WTC11 (cell line): ENCODE data around the genes OR4F16 and TNFRSF4.

DNA sequence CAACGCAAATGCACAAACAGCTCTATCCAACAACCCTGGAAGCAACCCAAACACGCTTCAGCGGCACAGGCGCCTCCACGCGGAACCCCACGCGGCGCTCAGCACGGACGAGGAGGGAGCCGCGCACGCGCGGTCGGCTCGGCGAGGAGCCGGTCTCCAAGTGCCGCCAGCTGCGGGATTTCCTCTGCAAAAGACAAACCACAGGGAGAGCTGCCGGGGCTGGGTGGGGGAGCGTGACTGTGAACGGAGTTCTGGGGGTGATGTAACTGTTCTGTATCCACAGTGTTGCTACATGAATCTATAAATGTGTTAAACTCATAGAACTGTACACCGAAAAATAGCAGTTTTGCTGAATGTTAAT is 81.1 kb downstream of the OR4F16 start:
- PRO-cap, result no peak

DNA sequence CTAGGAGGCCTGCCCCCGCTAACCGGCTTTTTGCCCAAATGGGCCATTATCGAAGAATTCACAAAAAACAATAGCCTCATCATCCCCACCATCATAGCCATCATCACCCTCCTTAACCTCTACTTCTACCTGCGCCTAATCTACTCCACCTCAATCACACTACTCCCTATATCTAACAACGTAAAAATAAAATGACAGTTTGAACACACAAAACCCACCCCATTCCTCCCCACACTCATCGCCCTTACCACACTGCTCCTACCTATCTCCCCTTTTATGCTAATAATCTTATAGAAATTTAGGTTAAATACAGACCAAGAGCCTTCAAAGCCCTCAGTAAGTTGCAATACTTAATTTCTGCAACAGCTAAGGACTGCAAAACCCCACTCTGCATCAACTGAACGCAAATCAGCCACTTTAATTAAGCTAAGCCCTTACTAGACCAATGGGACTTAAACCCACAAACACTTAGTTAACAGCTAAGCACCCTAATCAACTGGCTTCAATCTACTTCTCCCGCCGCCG is 56.0 kb downstream of the OR4F16 start:
- PRO-cap, result unidirectional peak, plus-strand start at position 133 of the sequence

- PRO-cap, result no peak
Measured at GRCh38 chr1:686392-686849, at the start of gene OR4F16. TSS of gene OR4F16 (minus strand) at chr1:686654.

DNA sequence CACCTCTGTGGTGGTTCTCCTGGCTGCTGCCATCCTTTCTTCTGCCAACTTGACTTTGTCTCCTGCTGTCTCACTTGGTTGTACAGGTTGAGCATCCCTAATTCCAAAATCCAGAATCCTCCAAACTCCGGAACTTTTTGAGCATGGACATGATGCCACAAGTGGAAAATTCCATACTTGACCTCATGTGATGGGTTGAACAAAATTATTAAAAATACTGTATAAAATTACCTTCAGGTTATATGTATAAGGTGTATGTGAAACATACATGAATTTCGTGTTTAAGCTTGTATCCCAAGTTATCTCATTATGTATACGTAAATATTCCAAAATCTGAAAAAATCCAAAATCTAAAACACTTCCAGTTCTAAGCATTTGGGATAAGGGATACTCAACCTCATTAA is 107.2 kb upstream of the OR4F16 start:
- PRO-cap, result no peak

GRCh38 chr1:794961-795425 is 108.5 kb upstream of the OR4F16 start:
- PRO-cap, result no peak

DNA sequence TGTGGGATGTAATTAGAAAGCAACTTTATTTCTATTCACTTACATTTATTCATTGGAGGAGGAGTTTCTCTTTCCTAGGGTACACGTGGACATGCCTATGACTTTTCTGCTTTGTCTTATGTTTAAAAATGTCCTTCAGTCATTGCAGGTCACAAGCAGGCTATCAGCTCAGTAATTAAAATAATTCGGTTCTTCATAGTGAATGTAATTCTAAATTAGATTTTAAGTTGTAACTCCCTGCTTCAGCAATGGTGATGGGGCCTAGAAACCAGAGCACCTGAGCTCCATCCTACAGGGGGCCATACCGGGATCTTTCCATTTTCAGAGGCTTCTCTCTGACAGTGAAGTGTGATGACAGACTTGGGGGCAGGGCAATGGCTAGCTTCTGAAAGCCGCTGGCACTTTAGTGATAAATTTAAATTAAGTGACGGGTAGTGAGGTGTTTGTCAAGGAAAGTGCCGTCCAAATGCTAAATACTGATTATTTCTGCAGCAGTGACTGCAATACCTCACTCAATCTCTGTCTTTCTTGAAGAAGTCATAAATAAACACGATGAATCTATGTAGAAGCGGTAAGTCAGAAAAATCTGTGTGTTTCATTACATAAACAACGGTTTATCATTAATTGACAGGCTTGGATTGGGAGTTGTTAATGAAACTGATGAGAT is 92.5 kb upstream of the SAMD11 start:
- PRO-cap, result no peak

DNA sequence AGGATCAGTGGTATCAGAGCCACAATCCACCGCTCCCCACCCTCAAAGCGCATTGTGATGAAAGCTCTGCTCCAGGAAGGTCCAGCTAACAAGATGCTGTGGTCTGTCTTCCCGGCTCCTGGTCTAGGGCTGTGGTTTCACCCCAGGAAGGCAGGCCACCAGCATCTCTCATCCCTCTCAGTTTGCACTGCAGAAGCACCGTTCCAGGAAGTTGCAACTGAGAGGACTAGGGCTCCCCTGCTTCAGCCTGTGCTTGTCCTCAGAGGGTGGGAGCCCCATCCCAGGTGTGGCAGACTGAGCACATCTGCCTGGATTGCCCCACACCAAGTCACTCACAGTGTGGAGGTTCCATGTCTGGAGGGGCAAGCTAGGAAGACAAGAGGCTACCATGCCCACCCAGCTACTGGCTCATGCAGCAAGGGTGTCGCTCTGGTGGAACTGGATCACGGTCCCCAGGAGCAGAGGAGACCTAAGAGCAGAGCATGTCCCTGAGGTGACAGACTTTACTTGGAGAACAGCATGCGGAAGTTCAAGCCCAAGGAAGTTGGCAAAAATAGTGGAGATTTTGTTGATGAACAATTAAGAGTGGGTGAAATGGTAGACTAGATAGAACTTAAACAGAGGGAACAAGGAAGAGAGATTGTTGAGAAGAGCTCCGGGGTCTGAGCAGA is 85.9 kb upstream of the SAMD11 start:
- PRO-cap, result no peak

GRCh38 chr1:940718-941248 is 17.1 kb downstream of the SAMD11 start:
- PRO-cap, result no peak

GRCh38 chr1:942428-942742 is 16.7 kb downstream of the NOC2L start:
- PRO-cap, result no peak

- PRO-cap, result unidirectional peak, minus-strand start at chr1:1031464
Measured at GRCh38 chr1:1031360-1031601, 11.4 kb downstream of the AGRN start.

DNA sequence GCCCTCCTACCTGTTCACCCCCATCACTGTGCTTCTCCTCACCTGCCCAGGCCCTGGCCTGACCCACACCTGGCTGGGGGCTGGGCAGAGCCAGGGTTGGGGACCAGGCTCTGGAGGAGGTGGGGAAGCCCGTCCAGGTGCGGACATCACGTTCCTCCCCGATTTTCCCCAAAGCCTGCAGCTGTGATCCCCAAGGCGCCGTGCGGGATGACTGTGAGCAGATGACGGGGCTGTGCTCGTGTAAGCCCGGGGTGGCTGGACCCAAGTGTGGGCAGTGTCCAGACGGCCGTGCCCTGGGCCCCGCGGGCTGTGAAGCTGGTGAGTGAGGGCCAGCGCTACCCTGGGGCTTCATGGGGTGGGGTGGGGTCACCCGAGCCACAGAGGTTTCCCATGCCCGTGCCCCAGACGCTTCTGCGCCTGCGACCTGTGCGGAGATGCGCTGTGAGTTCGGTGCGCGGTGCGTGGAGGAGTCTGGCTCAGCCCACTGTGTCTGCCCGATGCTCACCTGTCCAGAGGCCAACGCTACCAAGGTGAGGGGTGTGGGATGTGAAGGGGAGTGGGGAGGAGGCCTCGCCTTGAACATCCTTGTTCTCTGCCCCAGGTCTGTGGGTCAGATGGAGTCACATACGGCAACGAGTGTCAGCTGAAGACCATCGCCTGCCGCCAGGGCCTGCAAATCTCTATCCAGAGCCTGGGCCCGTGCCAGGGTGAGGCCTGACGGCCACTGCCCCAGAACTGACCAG is 25.8 kb downstream of the AGRN start:
- PRO-cap, result no peak

DNA sequence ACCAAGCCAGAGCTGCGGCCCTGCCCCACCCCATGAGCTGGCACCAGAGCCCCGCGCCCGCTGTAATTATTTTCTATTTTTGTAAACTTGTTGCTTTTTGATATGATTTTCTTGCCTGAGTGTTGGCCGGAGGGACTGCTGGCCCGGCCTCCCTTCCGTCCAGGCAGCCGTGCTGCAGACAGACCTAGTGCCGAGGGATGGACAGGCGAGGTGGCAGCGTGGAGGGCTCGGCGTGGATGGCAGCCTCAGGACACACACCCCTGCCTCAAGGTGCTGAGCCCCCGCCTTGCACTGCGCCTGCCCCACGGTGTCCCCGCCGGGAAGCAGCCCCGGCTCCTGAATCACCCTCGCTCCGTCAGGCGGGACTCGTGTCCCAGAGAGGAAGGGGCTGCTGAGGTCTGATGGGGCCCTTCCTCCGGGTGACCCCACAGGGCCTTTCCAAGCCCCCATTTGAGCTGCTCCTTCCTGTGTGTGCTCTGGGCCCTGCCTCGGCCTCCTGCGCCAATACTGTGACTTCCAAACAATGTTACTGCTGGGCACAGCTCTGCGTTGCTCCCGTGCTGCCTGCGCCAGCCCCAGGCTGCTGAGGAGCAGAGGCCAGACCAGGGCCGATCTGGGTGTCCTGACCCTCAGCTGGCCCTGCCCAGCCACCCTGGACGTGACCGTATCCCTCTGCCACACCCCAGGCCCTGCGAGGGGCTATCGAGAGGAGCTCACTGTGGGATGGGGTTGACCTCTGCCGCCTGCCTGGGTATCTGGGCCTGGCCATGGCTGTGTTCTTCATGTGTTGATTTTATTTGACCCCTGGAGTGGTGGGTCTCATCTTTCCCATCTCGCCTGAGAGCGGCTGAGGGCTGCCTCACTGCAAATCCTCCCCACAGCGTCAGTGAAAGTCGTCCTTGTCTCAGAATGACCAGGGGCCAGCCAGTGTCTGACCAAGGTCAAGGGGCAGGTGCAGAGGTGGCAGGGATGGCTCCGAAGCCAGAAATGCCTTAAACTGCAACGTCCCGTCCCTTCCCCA is 18.9 kb downstream of the RNF223 start:
- PRO-cap, result no peak

- PRO-cap, result no peak
Measured at GRCh38 chr1:1067166-1068157, 6.6 kb downstream of the RNF223 start.

- PRO-cap, result unidirectional peak, minus-strand start at chr1:1080254; unidirectional peak, minus-strand start at chr1:1080547
Measured at GRCh38 chr1:1080138-1080751, 6.1 kb upstream of the RNF223 start.

- PRO-cap, result no peak
Measured at GRCh38 chr1:1135610-1135933, 19.7 kb upstream of the C1orf159 start.

DNA sequence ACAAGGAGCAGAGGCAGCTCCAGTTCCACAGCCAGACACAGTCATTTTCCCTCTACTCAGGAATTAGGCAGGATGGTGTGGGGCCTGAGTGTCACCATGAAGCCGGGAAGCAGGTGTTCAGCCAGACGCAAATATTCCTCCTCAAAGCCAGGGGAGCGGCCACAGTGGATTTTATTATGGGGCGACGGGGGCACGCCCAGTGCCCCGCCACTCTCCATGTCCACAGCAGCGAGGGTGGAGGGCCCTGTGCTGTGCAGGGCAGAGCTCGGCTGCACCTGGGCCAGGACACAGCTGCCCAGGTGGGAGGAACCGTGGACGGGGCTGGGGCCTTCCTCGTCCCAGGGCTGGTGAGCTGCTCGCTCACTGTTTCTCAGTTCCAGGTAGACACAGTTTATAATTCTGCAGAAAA is 14.3 kb upstream of the TTLL10 start:
- PRO-cap, result no peak

DNA sequence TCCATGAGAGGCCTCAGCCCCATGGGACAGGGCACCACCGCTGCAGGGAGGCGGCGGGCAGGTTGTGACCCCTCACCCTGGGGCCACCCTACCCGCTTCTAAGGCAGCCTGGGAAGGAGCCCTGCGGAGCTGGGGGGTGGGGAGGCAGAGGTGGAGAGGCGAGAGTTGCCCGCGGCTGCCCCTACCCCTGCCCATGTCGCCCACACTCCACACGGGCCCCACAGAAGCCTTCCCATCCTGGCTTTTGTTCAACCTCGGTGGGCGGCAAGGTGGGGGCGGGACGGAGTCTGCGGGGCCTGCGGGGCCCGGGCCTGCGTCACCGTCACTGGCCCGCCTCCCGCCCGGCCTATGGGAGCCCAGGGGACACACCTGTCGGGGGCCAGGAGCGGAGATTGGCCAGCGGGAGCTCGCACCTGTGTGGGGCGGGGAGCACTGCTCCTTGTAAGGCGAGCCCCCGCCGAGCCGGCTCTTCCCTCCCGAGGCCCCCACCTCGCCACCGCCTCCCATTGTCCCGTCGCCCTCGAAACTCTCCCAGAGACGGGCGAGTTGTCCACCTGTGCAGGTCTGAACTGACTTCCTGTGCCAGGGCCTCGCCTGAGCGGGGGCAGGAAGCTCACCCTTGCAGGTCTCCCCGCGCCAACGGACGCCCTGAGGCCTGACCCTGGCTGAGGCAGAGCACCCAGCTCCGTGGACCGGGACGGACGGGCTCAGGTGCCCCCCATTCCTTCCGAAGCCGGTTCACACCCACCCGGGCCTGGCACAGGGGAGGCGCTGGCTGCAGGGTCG is 11.1 kb upstream of the TTLL10 start:
- PRO-cap, result bidirectional peak, plus-strand start at position 534 of the sequence, minus-strand start at position 211 of the sequence

DNA sequence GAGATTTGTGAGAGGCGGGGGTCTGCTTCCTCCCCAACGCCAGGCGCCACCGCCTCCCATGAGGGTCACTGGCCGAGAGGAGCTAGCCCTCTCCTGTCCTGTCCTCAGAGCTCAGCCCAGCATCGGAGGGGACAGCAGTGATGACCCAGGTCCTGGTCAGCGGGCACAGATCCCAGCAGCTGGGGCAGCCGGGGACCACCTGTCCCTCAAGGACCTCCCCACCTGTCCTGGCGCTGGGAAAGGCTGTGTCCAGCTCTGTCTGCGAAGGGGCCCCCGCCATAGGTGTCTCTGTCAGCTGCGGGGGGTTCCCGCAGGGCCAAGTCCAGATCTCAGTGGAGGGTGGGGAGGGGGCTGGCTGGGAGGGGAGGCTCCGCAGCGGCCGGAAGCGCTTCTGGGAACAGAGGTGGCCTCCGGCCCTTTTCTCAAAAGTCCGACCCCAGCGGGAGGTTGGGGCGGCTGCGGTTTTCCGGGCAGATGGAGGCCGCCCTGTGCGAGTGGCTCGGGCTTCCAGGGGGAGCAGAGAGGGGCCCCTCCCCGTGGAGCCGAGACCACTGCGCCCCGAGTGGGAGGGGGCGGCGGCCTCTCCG is 5.7 kb downstream of the TNFRSF18 start:
- PRO-cap, result no peak

- PRO-cap, result no peak
Measured at GRCh38 chr1:1212891-1213269, 1.1 kb downstream of the TNFRSF4 start.

- PRO-cap, result no peak
Measured at GRCh38 chr1:1213864-1214504, at the start of gene TNFRSF4. TSS of gene TNFRSF4 (minus strand) at chr1:1214153.